Parietal lobe (tissue), 2 donors: ENCODE data around the genes SOHLH2, ALG5 and TRPC4.

DNA sequence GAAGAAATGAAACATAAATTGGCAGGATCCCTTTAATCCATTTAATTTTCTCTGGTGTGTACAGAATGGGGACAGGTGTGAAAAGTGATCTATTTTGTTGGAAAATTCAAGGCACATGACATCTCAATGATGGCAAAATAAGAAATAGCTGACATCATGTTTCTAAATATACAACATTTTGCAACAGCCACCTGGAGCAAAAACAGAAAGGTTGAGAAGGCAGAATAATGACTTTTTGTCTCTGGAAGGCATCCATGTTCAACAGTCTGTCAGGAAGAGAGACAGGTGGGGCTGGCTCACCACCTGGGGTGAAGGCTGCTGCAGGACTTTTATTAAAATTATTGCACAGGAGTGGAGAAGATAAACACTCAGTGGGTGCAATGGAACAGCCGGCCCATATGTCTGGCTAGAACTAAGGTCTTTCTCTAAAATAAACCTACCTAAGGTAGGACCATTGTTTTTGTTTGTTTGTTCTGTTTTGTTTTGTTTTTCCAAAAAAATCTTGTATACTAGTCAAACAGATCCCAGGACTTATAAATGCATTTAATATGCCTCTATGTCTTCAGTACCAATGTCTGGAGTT lies 52.4 kb downstream of the RFC3 start:
- RAMPAGE, long total RNA = no peak

DNA sequence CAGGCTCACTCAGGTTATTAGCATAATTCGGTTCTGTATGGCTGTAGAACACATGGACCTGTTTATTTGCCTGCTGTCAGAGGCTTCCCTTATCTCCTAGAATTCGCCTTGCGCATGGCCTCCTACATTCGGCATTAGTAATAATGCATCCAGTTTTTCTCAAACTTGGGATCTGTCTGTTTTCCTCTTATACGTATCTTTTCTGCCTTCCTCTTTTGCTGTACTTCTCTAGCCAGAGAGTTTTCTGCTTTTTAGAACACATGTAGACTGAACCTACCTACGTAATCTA lies 252.6 kb downstream of the MAB21L1 start:
- RAMPAGE, long total RNA = no peak

GRCh38 chr13:35474616-35475027 lies 1.9 kb downstream of the MAB21L1 start:
- RAMPAGE, long total RNA = no peak

- RAMPAGE, long total RNA = no peak
These were observed 273.4 kb downstream of the DCLK1 start for GRCh38 chr13:35857649-35858355.

DNA sequence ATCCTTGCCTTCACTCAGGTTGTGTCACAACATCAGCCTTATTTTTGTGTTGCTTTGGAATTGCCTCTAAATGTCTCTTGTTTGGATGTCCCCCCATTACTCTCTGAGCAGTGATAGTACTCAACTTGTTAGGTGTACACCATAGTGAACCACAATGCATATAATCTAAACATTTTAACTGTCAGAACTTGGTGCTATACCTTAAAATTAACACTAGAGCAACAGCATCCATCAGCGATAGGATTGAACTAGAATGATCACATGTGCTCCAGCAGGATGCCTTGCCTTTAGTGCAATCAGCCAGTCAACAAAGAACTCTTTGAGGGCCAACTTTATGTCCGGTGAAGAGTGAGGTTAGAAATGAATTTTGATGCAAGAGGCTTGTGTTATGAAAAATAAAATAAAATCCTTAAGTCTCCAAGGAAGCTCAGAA lies 61.5 kb downstream of the DCLK1 start:
- RAMPAGE, long total RNA = no peak

DNA sequence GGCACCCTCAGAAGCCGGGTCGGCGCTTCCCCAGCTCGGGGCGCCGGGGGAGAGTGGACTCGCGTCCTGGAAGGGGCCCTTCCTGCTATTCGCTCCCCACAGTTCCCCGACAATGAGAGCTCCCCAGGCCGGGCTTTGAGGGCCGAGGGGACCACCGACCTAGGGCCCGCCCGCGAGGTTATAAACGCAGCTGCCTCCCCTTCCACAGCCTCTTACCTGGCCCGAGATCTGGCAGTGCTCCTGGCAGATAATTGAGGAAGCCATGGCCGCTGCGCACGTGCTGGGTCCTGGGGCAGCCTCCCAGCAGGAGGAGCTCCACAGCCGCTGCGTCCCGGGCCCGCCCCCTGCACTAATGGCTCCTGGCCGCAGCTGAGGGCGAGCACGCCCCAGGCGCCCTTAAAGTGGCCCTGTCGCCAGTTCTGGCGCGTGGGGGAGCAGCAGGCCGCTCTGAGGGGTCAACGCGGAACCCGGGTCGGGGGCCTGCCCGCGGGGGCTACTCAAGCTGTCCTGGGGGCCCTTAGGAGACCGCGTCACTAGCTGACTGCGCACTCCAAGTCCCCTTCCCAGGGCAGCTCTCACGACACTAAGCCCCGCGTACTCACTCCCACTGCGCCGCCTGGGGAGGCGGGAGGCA lies at the start of gene SOHLH2:
SOHLH2 (minus strand) TSS at position 294 of the 634 bp plus-strand sequence.
- RAMPAGE, long total RNA = no peak

GRCh38 chr13:36431285-36432051 lies 827 bp upstream of the CCNA1 start:
- RAMPAGE, long total RNA = no peak

DNA sequence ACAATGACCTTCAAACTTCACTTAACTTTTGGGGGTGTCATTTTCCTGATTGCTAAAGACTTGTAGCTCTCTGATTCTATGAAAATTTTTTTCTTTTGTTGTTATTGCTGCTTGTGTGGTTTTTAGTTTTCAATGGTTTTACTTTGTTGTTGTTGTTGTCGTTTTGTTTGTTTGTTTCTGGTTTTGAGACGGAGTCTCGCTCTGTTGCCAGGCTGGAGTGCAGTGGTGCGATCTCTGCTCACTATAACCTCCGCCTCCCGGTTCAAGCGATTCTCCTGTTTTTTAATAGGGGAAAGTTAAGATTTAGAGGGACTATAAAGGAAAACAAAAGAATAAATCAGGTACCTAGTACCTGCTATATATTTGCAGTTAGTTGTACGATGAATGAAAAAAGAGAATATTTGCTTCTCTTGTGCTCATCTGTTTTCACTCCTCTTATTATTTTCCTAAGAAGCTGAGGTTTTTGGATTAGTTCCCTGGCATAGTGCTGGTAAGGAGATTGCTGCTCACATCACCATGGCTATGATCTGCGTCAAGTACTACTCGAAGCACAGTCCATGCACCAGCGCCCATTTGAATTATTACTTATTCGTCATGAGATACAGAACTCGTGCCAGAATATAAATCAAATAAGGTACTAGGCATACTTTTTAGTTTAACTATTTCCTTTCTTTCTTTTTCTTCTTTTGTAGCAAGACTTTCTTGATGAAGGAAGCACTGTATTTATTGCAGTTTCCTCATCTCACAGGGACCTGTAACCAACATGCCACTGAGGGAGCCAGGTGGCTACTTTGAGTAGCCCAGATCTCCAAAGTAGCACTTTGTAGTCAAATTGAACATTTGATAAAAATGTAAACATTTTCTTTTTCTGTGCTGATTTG lies 7.0 kb downstream of the SERTM1 start:
- RAMPAGE, long total RNA = no peak

- RAMPAGE, long total RNA = no peak
These were observed at the start of gene ALG5 for GRCh38 chr13:36999156-36999664. ALG5 (minus strand) TSS chr13:36999340.

- RAMPAGE, long total RNA = no peak
These were observed 117.1 kb upstream of the POSTN start for GRCh38 chr13:37715665-37716145.

DNA sequence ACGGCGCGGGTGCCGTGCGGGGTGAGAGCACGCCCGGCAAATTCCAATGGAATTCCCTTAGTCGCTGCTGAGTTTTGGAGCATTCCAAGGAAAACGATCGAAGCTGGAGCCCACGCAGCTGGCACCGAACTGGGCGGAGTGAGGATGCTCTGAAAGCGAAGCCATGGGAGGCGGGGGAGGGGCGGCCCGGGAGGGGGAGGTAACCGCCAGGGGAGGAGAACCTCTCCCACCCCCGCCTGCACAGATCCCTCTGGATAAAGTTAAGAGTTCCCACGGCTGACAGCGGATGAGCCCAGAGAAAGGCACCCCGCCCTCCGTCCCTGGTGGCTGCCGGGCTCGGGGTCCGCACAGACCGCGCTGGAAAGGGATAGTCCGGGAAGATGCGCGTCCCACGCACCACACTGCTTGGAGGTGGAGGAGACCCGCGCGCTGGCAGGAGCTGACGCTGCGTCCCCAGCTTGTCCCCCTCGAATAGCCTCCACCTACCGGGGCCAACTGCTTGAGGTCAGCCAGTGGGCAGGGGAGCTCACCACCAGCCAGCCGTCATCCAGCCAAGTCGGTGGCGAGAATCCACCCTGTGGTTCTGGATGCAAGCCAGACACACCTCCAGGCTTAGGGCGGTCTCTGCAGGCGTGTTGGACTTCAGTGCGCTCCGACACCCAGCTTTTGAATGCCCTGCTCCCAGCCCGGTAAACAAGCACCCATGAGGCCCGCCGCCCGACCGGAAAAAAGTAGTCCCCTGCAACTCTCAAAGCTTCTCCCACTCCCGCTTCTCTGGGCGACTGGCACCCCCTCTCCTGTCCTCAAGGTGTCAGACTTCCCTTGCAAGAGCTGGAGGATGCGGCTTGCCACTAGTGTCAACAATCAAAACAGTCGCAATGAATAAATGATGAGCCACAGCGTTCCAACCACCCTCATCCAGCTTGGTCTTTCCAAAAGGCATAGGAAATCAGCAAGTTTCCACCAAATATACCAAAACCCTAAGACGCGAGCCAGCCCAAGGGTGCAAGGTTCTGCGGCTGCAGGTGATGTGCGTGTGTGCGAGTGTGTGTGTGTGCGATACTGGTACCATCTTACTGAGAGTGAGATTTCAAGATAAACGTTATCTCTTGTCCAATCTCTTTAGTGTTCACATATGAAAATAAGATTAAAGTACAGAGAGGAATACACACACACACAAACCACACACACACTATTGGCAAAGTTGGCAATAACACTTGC lies at the start of gene TRPC4:
TRPC4 (minus strand) TSS at position 131 of the 1,221 bp plus-strand sequence.
- RAMPAGE, long total RNA = no peak

GRCh38 chr13:39010387-39011414 lies 20.1 kb upstream of the STOML3 start:
- RAMPAGE, long total RNA = no peak

- RAMPAGE, long total RNA = no peak
These were observed 408.2 kb downstream of the COG6 start for GRCh38 chr13:40063761-40063982.

DNA sequence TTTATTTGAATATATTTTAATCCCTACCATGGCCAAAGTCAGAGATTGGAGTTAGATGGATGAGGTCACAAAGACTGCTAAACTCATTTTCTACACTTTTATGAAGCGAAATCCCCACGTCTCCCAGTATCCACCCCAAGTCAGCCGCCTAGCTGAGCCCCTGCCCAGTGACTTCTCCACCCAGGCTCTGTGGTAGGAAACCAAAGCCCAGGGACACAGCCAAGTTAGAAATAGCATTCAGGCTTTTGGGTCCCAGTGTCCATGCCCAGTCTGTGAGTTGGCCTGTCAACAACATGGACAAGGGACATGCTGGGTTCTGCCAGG lies 474.0 kb downstream of the FOXO1 start:
- RAMPAGE, long total RNA = no peak

- RAMPAGE, long total RNA = no peak
These were observed 473.3 kb downstream of the FOXO1 start for GRCh38 chr13:40192789-40193806.

DNA sequence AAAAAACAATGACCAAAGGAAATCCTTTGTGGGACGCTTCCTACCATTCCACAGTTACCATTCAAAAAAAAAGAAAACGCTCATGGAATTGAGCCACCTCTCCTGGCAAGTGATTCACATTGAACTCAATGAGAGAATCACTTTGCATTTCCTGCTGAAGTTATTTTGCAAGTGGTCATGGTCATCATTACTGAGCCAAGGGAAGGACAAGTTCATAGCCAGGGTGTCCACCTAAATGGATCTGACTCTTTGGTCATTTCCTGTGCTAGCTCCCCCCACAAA lies 352.6 kb downstream of the FOXO1 start:
- RAMPAGE, long total RNA = no peak

- RAMPAGE, long total RNA = no peak
These were observed 322.2 kb downstream of the FOXO1 start for GRCh38 chr13:40344012-40344850.

DNA sequence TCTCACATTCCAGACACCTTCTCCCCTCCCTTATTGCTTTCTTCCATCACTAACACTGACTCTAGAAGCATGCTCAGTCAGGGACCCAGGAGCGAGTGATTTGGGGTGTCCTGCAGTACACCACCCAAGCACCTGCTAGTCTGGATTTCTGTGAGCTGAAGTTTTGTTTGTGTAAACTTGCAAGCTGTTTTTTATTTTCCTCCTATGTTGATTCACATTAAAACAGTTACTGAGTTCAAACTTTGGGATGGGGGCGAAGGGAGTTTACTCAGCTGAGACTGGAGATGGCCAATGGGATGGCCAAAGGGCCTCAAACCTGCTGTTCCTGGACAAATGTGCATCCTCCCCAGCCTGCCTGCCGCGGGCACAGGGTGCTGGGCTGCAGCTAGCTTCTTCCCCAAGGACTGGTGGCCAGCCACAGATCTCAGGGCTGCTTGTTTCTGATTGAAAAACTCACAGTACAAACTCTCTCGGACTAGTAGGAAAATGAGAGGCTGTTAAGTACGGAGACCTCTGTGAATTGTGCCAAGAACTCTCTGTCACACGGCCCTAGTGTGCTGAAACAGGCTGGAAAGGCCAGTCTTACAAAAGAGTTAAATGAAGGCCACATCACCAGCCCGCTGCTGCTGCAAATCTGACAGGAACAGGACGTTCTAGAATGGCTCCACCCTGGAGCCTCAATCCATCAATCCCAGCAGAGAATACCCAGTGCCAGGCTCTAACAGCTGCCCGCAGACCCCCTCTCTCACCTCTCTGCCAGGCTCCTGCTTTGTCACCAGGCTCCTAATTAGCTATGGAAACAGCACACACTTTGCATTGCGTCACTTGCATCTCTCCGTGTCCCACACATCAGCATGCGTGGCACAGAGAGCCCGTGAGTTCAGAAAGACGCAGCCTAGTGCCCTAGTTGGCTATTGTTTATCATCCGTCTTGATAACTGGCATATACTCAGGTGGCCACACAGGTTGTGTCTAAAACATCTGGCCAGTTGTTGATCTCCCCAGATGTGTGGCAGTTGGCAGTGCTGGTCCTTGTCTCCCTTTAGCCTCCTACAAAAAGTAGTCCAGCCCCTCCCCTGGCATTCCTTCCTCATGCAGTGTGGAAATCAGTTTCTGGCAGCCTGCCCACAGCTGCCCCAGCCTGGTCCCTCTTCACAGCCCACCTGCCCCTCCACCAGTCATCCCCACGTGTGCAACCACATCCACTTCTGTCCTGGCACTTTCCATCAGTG lies 314.2 kb downstream of the FOXO1 start:
- RAMPAGE, long total RNA = no peak

DNA sequence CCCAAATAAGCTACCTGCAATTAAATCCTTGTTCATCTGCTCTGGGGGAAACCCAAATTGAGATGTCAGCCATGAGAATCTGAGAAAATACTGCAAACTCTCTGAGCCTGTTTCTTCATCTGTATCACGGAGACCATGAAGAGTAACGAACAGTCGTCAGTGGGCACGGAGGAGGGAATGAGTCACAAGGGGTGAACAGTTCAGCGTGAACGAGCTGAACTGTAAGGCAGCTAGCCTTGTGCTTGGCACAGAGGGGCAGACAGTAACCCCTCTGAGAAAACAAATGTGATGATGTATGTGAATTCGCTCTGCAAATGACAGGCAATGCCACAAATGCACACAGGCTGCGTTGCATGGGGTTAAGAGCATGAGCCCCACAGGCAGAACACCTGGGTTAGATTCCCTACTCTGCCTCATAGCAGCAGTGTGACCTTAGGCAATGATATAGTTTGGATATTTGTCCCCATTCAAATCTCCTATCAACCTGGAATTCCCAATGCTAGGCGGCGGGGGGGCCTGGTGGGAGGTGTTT lies 288.6 kb downstream of the FOXO1 start:
- RAMPAGE, long total RNA = no peak

DNA sequence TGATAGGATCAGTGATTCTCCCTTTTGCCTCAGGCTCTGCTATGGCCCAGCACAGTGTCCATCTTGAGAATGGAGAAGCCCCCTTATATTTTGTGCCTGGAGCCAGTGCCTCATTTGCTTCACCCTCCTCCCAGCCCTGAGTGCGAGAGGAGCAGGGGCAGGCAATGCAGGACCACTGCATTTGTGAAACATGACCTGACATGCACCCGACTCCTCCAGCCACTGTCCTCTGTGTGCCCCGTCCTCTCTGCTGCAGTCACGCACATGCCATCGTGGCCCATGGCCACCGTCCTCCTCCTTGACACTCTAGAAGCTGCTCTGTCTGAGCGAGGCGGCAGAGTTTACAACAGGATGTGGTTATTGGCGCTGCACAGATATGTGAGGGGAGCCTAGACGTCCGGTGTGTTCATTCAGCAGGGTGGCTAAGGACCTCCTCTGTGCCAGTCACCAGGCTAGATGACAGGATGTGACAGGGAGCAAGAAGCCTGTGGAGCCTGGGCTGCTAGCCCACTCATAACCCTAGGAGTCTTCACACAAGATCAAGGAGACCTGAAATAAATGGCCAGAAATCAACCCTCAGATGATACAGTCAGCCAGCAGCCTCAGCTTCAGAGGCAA lies 277.8 kb downstream of the FOXO1 start:
- RAMPAGE, long total RNA = no peak